HL-60 (cell line): Measurements from ENCODE around the genes MYCL, ZFP69 and SLFNL1.

GRCh38 chr1:39574244-39575348 is 2.0 kb downstream of the PABPC4 start:
- RRBS, result no CpG with 5 or more reads among the region's 17 CpGs

DNA sequence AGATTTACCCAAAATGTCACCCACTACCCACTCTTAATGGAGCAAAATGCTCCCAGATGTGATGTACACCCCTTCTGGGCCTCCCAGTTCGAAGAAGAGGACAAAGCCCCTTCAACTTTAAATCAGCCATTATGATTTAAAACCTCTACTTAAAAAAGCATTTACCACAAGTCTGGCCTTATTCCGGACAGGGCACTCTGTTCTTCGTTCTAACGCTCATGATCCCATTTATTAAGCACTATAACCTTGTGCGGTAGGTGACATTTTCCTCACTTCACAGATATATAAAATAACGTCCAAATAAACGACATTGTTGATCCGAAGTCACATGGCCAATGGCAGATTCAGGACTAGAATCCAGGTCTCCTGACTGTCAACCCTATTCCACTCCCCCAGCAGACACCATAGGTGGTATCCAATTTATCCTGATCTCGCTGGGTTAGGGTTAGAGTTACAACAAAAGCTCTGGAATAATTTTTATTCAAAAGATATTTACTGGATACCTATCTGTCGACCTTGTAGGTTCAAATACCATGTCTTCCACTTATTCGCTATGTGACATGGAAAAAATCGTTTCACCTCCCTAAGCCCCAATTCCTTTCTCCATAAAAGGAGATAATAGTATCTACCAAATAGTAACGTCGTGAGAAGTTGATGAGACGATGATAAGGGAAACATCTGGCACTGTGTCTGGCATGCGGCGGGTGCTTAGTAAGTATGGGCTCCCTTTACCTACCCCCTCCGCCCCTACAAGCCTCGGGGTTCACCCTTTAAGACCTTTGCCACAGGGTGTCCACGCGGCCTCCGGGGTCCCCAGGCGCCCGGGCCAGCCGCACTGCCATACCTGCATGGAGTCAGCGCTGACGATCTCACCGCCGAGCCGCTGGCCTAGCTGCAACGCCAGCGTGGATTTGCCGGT is 571 bp downstream of the TRIT1 start:
- RRBS, result 3% methylated on average over 6 of the region's 33 CpGs

- RRBS, result 4% methylated on average over 82 of the region's 127 CpGs
These were observed at the start of gene MYCL for GRCh38 chr1:39901467-39902560. Gene MYCL (minus strand): TSS chr1:39901917.

DNA sequence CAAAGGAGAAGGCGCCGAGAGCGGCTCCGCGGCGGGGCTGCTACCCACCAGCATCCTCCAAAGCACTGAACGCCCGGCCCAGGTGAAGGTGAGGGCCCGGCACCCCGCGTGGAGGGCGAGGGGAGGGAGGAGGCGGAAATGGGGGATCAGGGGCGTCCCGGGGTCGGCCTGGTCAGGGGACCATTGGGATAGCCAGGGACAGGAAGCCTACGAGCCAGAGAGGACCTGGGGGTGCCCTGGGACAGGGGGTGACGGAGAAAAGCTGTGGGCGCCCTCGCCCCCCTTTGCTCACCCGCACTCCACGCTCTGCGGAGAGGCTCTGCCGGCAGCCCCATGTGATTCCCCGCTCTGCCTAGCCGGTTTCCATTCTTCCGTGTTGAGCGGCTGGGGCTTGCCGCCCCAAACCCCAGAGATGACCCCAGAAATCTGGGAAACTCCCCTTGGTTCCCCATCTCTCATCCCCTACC is 386 bp downstream of the MFSD2A start:
- RRBS, result 9% methylated on average over 7 of the region's 29 CpGs

GRCh38 chr1:39955765-39956560 is 1.0 kb downstream of the MFSD2A start:
- RRBS, result no CpG with 5 or more reads among the region's 24 CpGs

GRCh38 chr1:39980587-39981222 is 25.8 kb downstream of the MFSD2A start:
- RRBS, result no CpG with 5 or more reads among the region's 4 CpGs

GRCh38 chr1:40042254-40042889 is 1.8 kb downstream of the CAP1 start:
- RRBS, result 50% methylated on average over 1 of the region's 4 CpGs

DNA sequence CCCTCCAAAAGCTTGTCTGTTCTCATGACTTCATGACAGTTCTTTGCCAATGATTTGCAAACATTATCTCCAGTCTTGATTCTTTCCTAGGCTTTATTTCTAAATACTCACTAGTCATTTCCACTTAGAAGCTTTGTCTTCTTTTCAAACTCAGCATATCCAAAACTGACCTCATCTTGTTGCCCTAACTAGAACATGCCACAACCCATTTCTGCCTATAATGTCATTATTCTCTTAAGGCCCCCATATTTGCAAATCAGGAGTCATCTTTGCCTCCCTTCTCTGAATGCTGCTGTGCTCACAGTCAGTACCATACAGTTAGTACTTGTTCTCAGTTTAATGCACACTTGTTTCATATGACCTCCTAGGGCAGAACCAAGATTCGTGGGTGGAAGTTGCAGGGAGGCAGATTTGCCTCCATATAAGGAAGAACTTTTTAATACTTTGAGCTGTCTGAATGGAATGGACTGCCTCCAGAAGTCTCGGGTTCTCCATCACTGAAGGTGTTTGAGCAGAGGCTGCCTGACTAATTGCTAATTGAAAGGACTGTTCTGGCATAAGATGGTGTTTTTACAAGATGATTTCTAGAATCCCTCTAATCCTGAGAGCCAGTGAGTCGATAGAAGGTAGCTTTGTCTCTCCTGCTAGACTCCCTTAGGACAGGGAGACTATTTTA is 9.2 kb downstream of the CAP1 start:
- RRBS, result no CpG with 5 or more reads among the region's 3 CpGs

DNA sequence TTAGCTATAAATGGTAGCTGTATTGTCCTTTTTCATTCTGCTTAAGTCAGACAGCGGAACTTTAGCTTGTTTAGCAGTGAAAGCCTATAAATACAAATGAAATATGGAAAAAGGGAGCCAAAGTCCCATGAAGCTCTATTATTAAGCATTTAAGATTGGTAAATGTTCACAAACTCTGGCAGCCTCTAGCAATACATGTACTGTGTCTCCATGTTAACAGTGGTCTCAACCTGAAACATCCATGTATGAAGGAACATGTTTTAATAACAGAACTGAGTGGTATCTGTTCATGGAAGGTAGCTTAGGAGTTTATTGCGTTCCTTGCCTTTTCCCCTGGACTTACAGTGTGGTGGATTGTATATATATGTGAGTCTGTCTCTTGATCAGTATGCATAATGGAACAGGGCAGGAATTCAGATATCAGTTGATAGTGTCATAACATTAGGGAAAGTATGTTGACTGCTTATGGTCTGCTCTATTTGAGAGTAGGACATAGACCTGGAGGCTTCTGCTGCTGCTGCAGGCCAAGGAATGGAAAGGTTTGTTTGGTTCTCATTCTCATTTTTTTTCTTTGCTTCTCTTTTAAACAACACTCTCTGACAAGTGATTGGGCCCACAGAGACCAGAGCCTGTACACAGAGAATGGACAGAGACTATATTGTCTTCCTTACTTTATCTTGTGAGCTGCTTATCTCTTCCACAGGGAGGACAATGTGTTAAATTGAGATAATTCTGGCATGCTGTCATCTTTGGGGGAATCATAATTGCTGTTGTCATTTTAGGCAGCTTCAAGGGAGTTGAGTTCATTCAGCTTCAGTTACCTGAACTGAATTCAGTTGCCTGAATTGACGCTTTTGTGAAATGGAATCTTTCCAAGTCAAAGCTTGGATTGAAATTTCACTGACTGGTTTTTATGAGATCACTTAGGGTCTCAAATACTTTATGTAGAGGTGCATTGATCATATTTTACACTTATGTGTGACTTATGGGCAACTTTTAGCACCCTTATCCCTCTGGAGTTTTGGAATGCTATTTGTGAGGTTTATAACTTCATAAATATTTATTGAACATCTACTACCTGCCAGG is 16.8 kb downstream of the CAP1 start:
- RRBS, result no CpG with 5 or more reads among the region's 3 CpGs

DNA sequence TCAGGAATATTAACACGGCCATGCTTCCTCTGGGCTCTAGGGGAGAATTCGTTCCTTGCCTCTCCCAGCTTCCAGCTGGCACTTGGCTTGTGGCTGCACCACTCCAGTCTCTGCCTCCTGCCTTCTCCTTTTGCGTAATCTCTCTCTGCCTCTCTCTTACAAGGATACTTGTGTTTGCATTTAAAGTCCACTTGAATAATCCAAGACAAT is 21.1 kb upstream of the RLF start:
- RRBS, result no CpG with 5 or more reads among the region's 3 CpGs

DNA sequence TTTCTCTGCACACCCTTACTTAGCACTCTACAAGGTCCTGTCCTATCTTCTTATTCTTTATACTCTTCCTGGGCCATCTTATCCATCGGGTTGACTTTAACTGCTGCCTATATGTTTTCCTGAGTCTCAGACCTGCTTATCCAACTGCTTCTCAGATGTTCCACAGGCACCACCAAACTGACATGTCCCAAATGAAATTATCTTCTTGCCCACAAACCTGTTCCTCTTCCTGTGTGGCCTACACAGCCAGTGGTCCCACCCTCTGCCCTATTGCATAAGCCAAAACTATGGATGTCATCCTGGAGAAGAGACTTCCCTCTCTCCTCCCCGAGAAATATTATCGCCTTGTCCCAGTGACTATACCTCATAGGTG is 22.8 kb upstream of the COL9A2 start:
- RRBS, result no CpG with 5 or more reads among the region's 3 CpGs

- RRBS, result 7% methylated on average over 31 of the region's 56 CpGs
These were observed at the start of gene ZFP69 for GRCh38 chr1:40476865-40477531. Gene ZFP69 (plus strand): TSS chr1:40477290.

GRCh38 chr1:40708531-40709917 is 17.5 kb downstream of the NFYC start:
- RRBS, result no CpG with 5 or more reads among the region's 15 CpGs

DNA sequence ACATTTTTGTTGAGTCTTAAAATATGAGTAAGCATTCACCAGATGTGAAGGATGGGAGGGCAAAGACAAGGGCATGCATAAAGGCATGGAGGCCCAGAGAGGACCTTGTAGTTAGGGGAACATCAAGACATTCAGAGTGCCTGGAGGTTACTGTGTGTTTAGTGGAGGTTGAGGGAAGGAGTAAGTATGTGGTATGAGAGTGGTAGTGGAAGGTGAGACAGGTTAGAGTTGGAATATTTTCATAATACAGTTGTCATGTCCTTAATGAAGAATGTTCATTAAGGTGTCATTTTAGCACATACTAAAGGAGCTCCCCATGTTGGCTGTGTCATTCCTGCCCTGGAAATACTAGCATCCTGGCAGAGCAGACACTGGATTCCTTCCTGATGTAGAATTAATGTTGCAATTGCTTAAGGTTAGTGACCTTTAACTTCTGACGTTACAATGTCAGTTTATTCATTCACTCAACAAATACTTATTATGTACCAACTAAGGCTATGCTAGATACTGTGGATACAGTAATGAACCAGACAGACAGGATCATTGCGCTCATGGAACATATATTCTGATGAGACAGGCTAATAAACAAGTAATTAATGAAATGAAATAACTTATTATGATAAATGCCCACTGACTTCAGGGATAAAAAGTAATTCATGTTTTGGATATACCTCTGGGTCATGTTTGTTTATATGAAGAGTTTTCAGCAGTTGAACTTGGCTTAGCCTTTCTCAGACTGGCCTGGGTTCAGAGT is 43.6 kb upstream of the KCNQ4 start:
- RRBS, result no CpG with 5 or more reads among the region's 2 CpGs

DNA sequence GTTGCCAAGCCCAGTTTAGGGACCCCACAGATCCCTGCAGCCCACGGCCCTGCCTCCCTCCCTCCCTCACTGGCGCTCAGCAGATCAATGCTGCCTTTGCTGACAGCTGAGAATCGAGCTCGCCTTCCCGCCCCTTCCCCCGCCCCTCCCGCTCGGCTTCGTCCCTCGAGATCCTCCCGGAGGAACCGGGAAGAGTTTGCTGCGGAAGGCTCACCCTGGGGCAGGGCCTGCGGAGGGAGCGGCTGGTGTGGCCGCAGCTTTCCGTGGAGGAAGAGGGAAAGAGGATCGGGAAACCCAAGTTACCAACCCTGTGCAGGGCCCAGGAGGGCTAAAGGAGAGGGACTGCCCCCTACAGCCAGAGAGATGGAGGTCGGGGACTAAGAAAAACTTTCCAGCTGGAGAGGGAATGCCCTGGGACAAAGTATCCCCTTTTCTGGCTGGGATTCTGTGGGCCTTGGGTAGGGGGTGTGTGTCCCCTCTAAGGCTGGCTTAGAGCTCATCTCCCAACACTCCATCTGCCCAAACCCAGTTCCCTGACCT is 1.1 kb upstream of the KCNQ4 start:
- RRBS, result no CpG with 5 or more reads among the region's 19 CpGs

GRCh38 chr1:40981526-40982389 is 2.3 kb downstream of the CTPS1 start:
- RRBS, result no CpG with 5 or more reads among the region's 14 CpGs

- RRBS, result no CpG with 5 or more reads among the region's 11 CpGs
These were observed 6.5 kb downstream of the SLFNL1 start for GRCh38 chr1:41014843-41015552.

GRCh38 chr1:41021025-41022023 is at the start of gene SLFNL1:
Gene SLFNL1 (minus strand): TSS chr1:41021725.
- RRBS, result no CpG with 5 or more reads among the region's 14 CpGs

- RRBS, result no CpG with 5 or more reads among the region's 1 CpG
These were observed 71.2 kb downstream of the SCMH1 start for GRCh38 chr1:41170542-41171587.

DNA sequence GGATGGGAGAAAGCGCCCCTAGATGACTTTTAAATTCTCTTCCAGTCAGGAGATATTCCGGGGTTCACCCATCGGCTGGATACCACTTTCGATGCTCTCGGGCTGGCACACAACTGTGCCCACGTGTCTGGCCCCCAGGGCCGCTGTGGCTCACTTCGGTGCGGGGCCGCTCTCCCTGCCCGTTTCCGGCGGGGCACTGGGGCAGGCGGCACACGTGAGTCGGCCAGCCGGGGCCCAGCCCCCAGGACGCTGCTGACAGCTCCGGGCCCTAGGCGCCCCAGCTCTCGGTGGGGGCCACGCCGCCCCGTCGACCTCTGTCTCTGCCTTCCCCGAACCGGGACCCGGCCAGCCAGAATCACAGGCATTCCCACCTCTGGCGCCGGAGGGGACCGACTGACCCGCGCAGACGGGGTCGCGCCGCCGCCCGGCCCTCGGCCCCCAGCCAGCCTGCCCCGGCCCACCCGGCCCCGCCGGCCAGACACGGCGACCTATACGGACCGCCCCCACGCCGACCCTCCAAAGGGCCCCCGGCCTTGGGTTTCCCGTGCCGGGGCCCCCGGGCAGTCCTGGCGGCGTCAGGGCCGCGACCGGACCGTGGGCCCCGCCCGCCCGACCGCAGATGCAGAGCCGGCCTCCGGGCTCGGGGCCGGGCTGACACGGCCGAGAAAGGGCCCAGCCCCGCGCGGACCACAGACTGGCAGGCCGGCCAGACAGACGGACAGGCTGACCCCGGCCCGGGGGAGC is 720 bp downstream of the SCMH1 start:
- RRBS, result 3% methylated on average over 50 of the region's 77 CpGs